ENCODE results near the genes VEGFB and RASGRP2.

DNA sequence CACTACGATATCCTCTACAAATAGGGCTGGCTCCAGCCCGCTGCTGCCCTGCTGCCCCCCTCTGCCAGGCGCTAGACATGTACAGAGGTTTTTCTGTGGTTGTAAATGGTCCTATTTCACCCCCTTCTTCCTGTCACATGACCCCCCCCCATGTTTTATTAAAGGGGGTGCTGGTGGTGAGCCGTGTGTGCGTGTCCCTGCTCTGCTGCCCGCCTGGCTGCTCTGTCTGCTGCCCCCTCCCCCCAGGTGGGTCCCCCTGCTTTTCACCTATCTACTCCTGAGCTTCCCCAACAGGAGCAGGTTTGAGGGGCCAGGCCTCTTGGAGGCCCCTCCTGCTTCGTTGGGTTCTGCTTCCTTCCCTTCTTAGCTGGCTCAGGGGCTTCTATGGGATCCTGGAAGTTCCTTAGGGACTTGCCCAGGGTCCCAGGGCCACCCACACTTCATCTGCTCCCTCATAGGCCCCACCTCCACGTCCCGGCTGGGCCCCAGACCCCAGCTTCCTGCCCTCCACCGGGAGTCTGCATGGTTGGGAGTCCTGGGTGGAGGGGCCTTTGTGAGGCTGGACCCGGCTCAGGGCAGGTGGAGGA is 11.4 kb downstream of the OTUB1 start:
- RAMPAGE, long total RNA: no peak
- RRBS, 2 experiments: 53 to 81% methylated on average over 2 of the region's 11 CpGs
CAGE:
- cytosol, long polyA minus RNA: no peak
- cytosol, long polyA plus RNA: no peak
- long polyA plus RNA: no peak
- nucleolus, long total RNA: no peak
- nucleus, long polyA plus RNA: no peak
- nucleus, long total RNA: no peak

DNA sequence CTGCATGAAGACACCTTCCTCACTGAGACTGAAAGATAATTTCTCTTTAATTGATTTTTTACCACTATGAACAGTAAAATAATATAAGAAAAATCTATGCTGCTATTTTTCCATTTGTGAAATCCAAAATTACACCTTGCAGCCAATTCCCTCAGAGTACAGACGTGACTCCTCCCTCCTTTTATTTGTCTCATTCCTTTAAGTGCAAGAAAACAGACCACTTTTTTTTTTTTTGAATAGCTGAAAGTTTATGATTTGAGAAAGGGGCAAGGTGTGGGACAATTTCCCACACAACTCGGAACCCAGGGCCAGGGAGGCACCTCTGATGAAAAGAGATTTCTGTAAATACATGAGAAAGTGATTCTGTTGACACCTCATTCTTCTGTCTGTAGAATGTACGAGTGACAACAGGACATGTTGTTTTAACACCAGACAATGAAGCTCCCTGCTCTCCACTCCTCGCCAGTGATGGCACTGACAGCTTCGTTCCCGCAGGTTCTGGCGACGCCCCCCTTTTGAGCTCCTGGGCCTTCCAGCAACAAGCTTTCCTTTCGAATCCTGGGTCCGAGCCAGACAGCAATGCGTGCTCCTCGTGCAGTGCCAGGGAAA is 50.6 kb downstream of the MACROD1 start:
- RAMPAGE, long total RNA: no peak
- RRBS, 2 experiments: no CpG with 5 or more reads among the region's 12 CpGs
CAGE:
- cytosol, long polyA minus RNA: no peak
- cytosol, long polyA plus RNA: no peak
- long polyA plus RNA: no peak
- nucleolus, long total RNA: no peak
- nucleus, long polyA plus RNA: no peak
- nucleus, long total RNA: no peak

GRCh38 chr11:64195505-64196104 is 9.6 kb downstream of the STIP1 start:
- RAMPAGE, long total RNA: no peak
- RRBS, 2 experiments: no CpG with 5 or more reads among the region's 7 CpGs
CAGE:
- cytosol, long polyA minus RNA: no peak
- cytosol, long polyA plus RNA: no peak
- long polyA plus RNA: no peak
- nucleolus, long total RNA: no peak
- nucleus, long polyA plus RNA: no peak
- nucleus, long total RNA: no peak

GRCh38 chr11:64208160-64208709 is 1.7 kb downstream of the FERMT3 start:
- RAMPAGE, long total RNA: no peak
- RRBS, 2 experiments: 64 to 69% methylated on average over 6 of the region's 17 CpGs
CAGE:
- cytosol, long polyA minus RNA: no peak
- cytosol, long polyA plus RNA: no peak
- long polyA plus RNA: no peak
- nucleolus, long total RNA: no peak
- nucleus, long polyA plus RNA: no peak
- nucleus, long total RNA: no peak

GRCh38 chr11:64208710-64209700 is 2.5 kb downstream of the FERMT3 start:
- RAMPAGE, long total RNA: no peak
- RRBS, 2 experiments: 74 to 91% methylated on average over 4 to 5 of the region's 28 CpGs
CAGE:
- cytosol, long polyA minus RNA: no peak
- cytosol, long polyA plus RNA: no peak
- long polyA plus RNA: no peak
- nucleolus, long total RNA: no peak
- nucleus, long polyA plus RNA: no peak
- nucleus, long total RNA: no peak

DNA sequence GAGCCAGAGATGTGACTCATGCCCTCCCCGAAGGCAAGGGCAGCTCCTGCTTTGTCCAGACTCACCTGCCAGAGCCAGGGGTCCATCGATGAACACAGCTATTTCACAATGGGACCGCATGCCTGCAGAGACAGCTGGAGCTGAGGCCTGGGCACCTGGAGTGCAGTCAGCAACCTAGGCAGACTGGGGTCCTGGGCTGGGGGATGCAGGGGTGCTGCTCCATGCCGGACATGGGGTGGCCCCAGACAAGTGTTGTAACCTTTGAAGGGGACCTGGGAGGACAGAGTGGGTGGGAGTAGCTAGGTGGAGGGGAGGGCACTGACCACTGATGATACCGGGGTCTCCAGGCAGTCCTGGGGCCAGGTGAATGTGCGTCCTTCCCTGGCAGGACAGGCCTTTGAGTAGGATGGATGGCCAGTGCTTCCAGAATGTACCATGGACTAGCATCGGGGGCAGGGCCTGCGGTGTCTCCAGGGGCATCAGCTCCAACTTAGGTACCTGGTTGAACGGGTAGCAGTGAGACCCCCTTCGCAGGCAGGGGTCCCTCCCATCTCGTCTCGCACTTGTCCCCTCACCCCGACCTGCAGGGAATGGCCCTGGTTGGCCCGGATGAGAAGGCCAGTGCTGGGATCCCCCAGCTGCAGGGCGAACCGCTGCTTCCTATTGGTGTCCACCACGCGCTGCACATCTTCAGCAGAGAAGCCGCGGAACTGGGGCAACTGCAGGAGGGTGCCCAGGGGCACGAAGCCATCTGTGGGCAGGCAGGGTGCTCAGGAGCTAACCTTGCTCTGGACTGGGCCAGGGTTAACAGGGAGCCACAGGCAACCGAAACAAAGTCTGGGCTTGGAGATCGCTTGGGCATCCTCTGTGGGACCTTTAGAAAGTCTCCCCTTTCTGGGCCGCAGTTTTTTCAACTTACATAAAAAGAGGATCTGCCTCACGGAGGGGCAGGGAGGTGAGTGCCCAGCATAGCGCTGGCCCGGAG is 1.5 kb downstream of the TRPT1 start:
- RAMPAGE, long total RNA: no peak
- RRBS, 2 experiments: 63% methylated on average over 2 of the region's 27 CpGs; no CpG with 5 or more reads in 1 of the 2 experiments
CAGE:
- cytosol, long polyA minus RNA: no peak
- cytosol, long polyA plus RNA: no peak
- long polyA plus RNA: no peak
- nucleolus, long total RNA: no peak
- nucleus, long polyA plus RNA: no peak
- nucleus, long total RNA: no peak

DNA sequence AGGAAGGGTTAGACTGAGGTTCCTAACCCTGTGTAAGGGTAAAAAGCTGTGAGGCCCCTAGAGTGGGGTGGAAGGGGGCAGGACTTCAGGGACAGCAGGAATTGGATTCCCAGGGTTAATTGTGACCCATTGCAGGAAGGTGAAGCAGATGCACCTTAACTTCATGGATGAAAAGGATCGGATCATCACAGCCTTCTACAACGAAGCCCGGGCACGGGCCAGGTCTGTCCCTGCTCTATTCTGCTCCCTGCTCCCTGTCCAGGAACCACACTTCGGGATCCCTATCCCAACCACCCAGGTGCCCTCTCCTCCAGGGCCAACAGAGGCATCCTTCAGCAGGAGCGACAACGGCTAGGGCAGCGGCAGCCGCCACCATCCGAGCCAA is 633 bp upstream of the VEGFB start:
- RAMPAGE, long total RNA: no peak
- RRBS, 2 experiments: no CpG with 5 or more reads among the region's 10 CpGs
CAGE:
- cytosol, long polyA minus RNA: no peak
- cytosol, long polyA plus RNA: no peak
- long polyA plus RNA: no peak
- nucleolus, long total RNA: no peak
- nucleus, long polyA plus RNA: no peak
- nucleus, long total RNA: no peak

DNA sequence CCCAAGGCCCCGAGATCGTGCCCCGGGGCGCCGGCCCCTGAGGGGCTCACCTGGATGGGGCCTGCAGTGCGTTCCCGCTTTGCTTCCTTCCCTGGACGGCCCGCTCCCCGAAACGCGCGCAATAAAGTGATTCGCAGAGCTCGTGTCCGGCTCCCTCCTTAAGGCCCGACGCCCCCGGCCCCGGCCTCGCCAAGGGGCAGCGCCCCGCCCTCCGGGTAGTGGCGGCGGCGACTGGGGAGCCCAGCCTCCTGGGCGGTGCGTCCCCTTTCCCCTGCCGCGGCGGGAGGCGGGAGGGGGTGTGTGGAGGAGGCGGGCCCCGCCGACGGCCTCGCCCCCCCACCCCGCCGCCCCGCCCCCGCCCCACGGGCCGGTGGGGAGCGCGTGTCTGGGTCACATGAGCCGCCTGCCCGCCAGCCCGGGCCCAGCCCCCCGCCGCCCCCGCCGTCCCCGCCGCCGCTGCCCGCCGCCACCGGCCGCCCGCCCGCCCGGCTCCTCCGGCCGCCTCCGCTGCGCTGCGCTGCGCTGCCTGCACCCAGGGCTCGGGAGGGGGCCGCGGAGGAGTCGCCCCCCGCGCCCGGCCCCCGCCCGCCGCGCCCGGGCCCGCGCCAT is at the start of gene VEGFB:
Gene VEGFB (plus strand): TSS at position 441 of the 609 bp plus-strand sequence.
- RAMPAGE, long total RNA: no peak
- RRBS, 2 experiments: 1 to 2% methylated on average over 26 to 37 of the region's 83 CpGs
CAGE:
- cytosol, long polyA minus RNA: start-site peak on the plus strand centred at position 578 of the sequence, 42 bp wide, 10 reads
- cytosol, long polyA plus RNA: no peak
- long polyA plus RNA: no peak
- nucleolus, long total RNA: no peak
- nucleus, long polyA plus RNA: no peak
- nucleus, long total RNA: no peak

- RAMPAGE, long total RNA: no peak
- RRBS, 2 experiments: no CpG with 5 or more reads among the region's 18 CpGs
CAGE:
- cytosol, long polyA minus RNA: no peak
- cytosol, long polyA plus RNA: no peak
- long polyA plus RNA: no peak
- nucleolus, long total RNA: no peak
- nucleus, long polyA plus RNA: no peak
- nucleus, long total RNA: no peak
Observed at GRCh38 chr11:64348323-64349125, 8.5 kb downstream of the CCDC88B start.

GRCh38 chr11:64359788-64360208 is 836 bp downstream of the RPS6KA4 start:
- RAMPAGE, long total RNA: no peak
- RRBS, 2 experiments: no CpG with 5 or more reads among the region's 16 CpGs
CAGE:
- cytosol, long polyA minus RNA: no peak
- cytosol, long polyA plus RNA: no peak
- long polyA plus RNA: no peak
- nucleolus, long total RNA: no peak
- nucleus, long polyA plus RNA: no peak
- nucleus, long total RNA: no peak

DNA sequence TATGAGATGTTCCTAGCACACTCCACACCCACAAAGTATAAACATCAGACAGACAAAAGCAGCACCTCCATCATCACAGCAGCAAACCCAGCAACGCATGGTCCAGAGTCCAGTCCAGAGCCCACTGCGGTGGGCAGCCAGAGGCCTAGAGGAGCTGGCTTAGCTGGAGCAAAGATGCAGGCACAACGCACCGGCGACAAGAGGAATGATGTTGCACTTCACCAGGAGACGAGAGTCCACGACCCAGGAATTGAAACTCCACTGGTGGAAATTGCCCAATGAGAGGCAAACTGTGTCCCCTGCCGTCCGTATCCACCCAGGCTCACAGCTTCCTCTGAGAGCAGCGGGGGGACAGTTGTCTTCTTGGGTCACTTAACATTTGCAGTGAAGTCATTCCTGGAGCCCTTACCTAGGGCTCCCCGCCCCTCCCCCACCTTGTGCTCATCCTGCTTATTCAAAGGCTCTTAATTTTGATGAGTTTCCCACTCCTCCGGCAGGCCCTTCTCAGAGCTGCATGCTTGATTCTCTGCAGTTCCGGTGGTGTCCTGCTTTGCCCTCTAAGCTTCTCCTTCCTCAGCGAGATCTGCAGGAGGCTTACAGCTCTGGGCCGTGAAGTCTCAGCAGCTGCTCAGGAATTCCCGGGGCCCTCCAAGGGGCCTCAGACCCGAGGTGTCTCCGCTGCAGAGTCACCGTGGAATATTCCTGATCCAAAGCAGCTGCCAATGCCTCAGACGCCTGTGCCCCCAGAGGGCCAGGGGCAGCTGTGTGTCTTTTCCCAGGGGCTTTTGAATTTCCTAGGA is 36.9 kb downstream of the RPS6KA4 start:
- RAMPAGE, long total RNA: no peak
- RRBS, 2 experiments: 30 to 67% methylated on average over 2 to 4 of the region's 20 CpGs
CAGE:
- cytosol, long polyA minus RNA: no peak
- cytosol, long polyA plus RNA: no peak
- long polyA plus RNA: no peak
- nucleolus, long total RNA: no peak
- nucleus, long polyA plus RNA: no peak
- nucleus, long total RNA: no peak

DNA sequence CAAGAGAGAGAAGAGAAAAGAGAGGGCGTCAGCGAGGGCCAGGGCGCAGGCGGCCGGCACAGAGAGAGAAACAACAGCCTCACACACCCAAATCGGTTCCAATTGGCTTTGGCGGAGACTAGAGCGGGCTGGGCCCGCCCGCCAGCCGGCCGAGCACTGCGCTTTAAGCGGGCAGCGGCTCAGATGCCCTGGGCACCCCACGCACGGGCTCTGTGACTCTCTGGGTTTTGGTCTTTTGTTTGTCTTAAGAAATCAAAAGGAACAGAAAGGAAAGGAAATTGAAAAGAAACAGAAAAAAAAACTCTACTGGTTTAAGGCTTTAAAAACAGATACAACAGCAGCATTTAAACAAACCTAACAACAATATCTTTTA is 17.1 kb downstream of the SLC22A12 start:
- RAMPAGE, long total RNA: no peak
- RRBS, 2 experiments: 45% methylated on average over 6 of the region's 17 CpGs; no CpG with 5 or more reads in 1 of the 2 experiments
CAGE:
- cytosol, long polyA minus RNA: no peak
- cytosol, long polyA plus RNA: no peak
- long polyA plus RNA: no peak
- nucleolus, long total RNA: no peak
- nucleus, long polyA plus RNA: no peak
- nucleus, long total RNA: no peak

GRCh38 chr11:64619726-64620275 is 28.8 kb downstream of the SLC22A12 start:
- RAMPAGE, long total RNA: no peak
- RRBS, 2 experiments: no CpG with 5 or more reads among the region's 4 CpGs
CAGE:
- cytosol, long polyA minus RNA: no peak
- cytosol, long polyA plus RNA: no peak
- long polyA plus RNA: no peak
- nucleolus, long total RNA: no peak
- nucleus, long polyA plus RNA: no peak
- nucleus, long total RNA: no peak

DNA sequence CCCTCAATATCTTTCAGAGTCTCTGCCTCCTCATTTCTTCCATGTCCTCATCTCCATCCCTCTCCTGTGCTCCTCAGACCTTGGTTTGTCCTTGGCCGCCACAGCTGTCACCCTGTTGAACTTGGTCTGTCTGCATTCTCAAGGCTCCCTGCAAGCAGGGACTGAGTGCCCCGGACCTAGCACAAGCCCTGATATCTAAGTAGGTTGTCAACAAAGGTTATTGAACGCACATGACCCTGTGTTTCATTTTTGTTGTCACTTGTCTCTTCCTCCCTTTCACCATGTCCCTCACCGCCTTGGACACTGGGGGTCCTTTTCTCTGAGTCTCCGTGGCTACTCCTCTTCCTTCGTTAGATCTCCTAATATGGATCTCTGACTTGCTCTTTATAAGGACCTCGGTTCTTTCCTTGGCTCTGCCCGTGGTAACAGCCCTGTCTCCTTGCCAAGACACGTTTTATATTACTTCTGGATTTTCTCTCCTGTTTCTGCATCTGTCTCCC is 38.6 kb downstream of the SLC22A12 start:
- RAMPAGE, long total RNA: no peak
- RRBS, 2 experiments: no CpG with 5 or more reads among the region's 9 CpGs
CAGE:
- cytosol, long polyA minus RNA: no peak
- cytosol, long polyA plus RNA: no peak
- long polyA plus RNA: no peak
- nucleolus, long total RNA: no peak
- nucleus, long polyA plus RNA: no peak
- nucleus, long total RNA: no peak

DNA sequence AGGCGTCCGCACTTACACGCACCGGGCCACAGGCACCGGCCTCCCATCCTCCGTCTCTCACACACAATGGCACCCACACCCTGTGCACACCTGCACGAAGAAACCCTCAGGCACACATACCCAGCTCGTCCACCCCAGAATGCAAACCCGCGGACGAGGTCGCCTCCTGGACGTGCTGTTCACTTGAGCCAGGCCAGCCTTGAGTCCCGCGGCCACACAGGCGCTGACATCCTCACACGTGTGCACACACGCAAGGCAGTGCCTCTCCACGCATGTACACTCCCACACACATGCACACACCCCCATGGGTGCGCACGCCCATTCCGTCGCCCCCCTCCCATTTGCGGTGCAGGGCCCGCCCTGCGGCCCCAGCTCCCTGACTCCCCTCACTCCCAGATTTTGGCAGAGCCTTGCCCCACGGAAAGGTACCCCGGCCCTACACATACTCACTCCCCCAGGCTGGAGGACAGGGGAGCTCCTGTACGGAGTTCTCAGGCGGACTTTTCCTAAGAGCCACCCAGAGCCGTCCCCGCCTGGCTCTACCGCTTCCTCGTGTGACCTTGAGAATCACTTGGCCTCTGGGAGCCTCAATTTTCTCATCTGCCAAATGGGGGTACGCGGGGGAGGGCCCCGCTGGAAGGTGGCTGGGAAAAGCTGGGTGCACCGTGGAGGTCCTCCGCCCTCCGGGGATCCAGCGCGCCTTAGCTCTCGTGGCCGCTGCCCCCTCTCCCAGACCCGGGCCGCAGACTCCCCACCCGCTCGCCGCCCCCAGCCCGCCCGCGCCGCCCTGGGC is at the start of gene RASGRP2:
Gene RASGRP2 (minus strand): TSS at position 260 of the 793 bp plus-strand sequence.
- RAMPAGE, long total RNA: no peak
- RRBS, 2 experiments: 1 to 2% methylated on average over 6 of the region's 53 CpGs
CAGE:
- cytosol, long polyA minus RNA: start-site peak on the minus strand centred at position 257 of the sequence, 7 bp wide, 14 reads
- cytosol, long polyA plus RNA: no peak
- long polyA plus RNA: no peak
- nucleolus, long total RNA: no peak
- nucleus, long polyA plus RNA: no peak
- nucleus, long total RNA: no peak

GRCh38 chr11:64842680-64843952 is 1.3 kb downstream of the CDC42BPG start:
- RAMPAGE, long total RNA: no peak
- RRBS, 2 experiments: 53 to 75% methylated on average over 5 to 6 of the region's 27 CpGs
CAGE:
- cytosol, long polyA minus RNA: no peak
- cytosol, long polyA plus RNA: no peak
- long polyA plus RNA: no peak
- nucleolus, long total RNA: no peak
- nucleus, long polyA plus RNA: no peak
- nucleus, long total RNA: no peak

DNA sequence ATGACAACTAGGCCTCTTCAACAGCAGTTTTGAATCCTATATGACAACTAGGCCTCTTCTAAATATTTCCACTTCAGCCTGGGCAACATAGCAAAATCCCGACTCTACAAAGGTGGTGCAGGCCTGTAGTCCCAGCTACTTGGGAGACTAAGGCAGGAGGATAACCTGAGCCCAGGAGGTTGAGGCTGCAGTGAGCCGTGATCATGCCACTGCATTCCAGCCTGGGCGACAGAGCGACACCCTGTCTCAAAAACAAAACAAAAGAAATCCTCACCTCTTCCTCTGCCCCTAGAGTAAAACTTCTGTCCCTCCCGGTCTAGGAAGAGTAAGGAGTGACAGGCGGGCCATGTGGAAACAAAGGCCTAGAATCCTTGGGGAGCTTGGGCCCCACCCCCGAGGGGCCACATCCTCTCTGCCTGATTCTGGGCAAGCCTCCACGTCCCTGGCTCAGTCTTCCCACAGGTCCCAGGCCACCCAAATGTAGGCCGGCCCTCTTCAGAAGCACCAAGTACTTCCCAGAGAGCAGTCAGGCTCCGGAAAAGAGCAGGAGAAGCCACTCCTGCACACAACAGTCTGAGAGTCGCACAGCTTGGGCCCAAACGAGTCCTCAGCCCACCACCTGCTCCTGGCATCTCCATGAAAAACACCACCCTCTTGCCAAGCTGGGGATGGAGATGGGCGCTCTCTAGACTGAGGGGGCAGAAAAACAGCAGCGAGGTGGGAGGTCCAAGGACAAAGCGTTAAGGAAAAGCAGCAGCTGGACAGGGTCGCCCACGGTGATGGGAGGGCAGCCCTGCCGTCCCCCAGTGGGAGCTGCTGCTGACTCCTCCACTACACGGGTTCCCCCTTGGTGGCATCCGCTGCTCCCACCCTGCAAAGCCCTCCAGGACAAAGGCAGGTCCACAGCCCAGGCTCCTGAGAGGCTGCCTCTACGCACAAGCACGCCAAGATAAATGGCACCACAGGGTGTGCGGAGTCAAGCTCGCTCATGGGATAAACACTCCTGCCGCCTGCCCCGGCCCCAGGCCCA is 15.5 kb downstream of the EHD1 start:
- RAMPAGE, long total RNA: no peak
- RRBS, 2 experiments: 60 to 67% methylated on average over 1 of the region's 26 CpGs
CAGE:
- cytosol, long polyA minus RNA: no peak
- cytosol, long polyA plus RNA: no peak
- long polyA plus RNA: no peak
- nucleolus, long total RNA: no peak
- nucleus, long polyA plus RNA: no peak
- nucleus, long total RNA: no peak

- RAMPAGE, long total RNA: no peak
- RRBS, 2 experiments: no CpG with 5 or more reads among the region's 13 CpGs
CAGE:
- cytosol, long polyA minus RNA: no peak
- cytosol, long polyA plus RNA: no peak
- long polyA plus RNA: no peak
- nucleolus, long total RNA: no peak
- nucleus, long polyA plus RNA: no peak
- nucleus, long total RNA: no peak
Observed at GRCh38 chr11:64872133-64872678, 6.2 kb downstream of the EHD1 start.

DNA sequence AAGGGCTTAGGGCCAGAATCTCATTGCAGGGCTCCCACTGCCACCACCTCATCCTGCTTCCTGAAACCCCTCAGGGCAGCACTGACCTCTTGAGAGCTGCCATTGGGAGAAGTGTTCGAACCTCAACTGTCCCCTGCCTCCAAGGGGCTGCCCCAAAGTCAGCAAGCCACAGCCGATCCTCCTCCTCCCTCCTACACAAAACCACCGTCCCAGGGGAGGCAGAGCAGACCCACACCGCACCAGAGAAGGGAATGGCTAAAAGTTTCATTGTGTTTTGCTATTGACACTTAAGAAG is 1.1 kb downstream of the EHD1 start:
- RAMPAGE, long total RNA: no peak
- RRBS, 2 experiments: no CpG with 5 or more reads among the region's 4 CpGs
CAGE:
- cytosol, long polyA minus RNA: no peak
- cytosol, long polyA plus RNA: no peak
- long polyA plus RNA: no peak
- nucleolus, long total RNA: no peak
- nucleus, long polyA plus RNA: no peak
- nucleus, long total RNA: no peak

DNA sequence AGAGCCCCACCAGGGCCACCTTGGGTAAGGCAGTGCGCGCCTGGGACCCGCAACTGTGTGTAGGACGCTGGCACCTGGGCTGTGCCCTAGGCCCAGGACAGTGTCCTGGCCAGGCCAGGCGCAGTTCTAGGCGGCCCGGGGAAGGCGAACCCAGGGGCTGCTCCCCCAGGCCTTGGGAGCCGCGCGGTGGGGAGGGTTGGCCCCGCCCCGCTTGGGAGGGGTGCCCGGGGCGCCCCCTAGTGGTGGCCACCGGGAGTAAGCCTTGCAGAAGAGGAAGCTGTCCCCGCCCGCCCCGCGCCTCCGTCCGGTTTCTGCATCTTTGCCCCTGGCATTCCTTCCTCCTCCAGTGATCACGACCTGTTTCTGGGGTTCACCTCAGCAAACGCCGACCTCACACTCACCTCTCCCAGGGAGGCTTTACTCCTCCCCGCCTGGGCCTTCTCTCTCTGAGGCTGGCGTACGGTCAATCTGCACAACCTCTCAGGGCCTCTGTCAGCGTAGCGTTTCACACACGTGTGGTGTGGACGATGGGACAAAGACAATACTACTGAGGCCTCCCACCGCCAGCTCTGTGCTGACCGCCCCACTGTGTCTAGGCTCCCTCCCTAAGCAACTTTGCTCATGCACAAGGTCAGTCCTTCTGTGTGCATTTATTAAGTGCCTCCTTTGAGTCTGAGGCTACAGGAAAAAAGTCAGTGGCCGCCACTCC is 9.6 kb upstream of the EHD1 start:
- RAMPAGE, long total RNA: no peak
- RRBS, 2 experiments: 1 to 3% methylated on average over 12 of the region's 35 CpGs
CAGE:
- cytosol, long polyA minus RNA: no peak
- cytosol, long polyA plus RNA: no peak
- long polyA plus RNA: no peak
- nucleolus, long total RNA: no peak
- nucleus, long polyA plus RNA: no peak
- nucleus, long total RNA: no peak

Data from GM12878 (cell line).